SJSA1 (cell line): ENCODE measurements around the genes CD96 and TMPRSS7.

DNA sequence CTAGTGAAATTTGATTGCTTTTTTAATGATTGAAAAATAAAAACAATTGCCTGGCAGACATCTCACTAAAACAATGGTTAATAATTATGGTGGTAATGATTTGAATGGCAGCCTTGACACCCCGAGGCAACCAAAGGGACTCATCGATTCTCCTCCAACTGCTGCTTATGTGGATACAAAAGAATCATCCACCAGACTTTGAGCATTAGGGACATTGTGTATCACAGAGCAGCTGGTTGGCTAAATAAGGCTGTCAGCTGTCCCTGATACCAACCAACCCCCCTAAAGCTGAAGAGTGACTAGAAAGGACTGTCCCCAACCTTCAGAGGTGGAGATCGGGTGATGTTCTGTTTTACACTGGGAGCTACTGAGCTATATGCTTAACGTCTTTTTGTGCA lies 1.7 kb upstream of the CD47 start:
- RAMPAGE, long total RNA, result no peak

DNA sequence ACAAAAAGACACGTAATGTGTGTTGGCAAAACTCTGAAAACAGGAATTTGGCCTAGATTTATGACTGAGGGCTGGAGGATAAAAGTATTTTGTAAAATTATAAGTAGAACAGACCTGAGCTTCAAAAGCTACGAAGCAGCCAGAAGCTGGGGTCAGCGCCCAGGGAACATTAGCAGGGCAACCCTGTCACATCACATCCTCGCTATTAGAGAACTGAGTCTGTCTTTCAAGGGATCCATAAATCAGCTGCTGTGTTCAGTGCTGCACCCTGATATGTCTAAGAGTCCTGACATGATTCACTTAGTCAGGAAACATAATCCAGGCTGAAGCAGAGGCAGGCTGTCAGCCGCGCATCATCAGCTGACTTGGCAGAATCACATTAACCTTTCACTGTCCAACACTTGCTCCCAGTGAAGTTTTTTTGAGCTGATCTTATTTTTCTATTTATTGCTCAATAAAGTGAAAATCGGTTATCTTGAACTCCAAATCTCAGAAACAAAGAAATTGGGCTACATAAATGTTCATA lies 23.5 kb downstream of the MYH15 start:
- RAMPAGE, long total RNA, result no peak

DNA sequence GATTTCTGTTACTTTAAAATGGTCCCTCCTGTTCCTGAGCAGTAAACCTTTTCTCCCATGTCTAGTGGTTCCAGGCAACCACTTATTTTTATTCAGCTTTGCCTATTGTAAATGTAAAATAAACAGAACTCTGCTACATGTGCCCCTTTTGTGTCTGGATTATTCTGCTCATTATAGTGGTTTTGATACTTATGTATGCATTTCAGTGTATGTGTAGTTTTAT lies 641.4 kb upstream of the DPPA4 start:
- RAMPAGE, long total RNA, result no peak

GRCh38 chr3:110527277-110527870 lies 544.2 kb upstream of the NECTIN3 start:
- RAMPAGE, long total RNA, result no peak

DNA sequence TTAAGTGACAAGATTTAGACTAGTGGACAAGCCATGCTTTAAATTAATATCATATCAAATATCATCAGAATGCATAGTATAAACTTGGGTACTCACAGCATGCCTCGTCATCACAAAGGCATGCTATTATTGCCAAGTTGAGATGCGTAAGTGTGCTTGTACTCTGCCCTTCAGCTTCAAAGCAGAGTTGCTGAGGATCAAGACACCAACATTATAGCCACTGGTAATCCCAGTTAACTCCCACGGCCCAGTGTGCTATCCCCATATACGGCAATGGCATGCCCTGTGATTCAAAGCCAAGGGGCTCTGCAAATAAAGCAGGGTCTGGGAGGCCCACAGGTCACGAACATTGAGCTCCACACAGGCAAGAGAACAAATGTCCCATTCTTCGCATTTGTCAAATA lies 298.2 kb upstream of the NECTIN3 start:
- RAMPAGE, long total RNA, result no peak

GRCh38 chr3:111074033-111075038 lies 2.7 kb downstream of the NECTIN3 start:
- RAMPAGE, long total RNA, result no peak

GRCh38 chr3:111541819-111542380 lies at the start of gene CD96:
TSS of gene CD96 (plus strand) at chr3:111542197.
- RAMPAGE, long total RNA, result no peak

- RAMPAGE, long total RNA, result no peak
These were observed 19.9 kb downstream of the CD96 start for GRCh38 chr3:111561795-111562310.

DNA sequence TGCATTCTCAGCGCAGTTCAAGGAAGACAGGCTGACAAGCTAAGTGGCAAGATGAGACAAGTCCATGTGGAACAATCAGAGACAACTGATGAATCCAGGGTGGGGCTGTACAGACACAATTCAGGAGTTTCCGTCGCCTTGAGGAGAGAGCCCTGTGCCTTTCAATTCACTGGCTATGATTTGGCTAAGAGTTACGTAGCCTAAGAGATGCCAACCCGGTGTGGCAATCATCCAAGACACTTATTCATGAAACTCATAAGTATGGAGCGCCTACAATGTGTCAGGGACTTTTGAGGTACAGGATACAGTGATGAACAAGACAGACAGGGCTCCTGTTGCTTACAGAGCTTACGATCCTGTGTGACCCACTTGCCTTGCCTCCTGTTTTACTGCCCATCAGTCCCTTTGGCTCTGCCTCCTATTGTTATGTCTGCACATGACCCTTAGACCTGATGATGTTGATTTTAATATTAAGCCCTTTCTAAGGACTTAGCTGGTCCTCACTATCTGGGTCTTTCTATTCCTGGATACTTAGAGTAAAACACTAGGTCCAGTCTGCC lies 15.6 kb upstream of the ZBED2 start:
- RAMPAGE, long total RNA, result no peak

DNA sequence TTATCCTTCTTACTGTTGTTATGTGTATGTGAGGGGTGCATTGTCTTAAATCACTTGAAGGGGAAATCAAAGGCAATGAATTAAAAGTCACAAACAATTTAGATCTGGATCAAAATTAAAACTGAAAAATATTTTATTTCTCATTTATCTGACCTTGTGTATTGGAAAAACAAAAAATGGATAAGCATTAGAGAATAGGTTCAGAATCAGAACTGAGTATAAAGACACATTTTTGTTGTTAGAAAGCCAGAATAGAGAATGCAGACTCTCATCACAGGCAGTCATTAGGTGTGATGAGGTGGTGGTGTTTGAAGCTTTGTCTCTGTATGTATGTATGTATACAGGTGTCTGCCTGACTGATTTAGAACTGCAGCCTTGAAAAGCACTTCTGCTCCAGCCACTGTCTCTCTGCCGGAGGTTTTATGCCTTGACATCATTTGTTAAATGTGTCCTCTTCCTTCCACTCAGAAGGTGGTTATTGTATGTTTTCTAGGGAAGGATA lies 1.3 kb downstream of the PLCXD2 start:
- RAMPAGE, long total RNA, result no peak

GRCh38 chr3:111769144-111769564 lies 89.9 kb upstream of the PHLDB2 start:
- RAMPAGE, long total RNA, result no peak

- RAMPAGE, long total RNA, result no peak
These were observed 45.8 kb downstream of the PHLDB2 start for GRCh38 chr3:111904695-111905383.

GRCh38 chr3:111939284-111939745 lies 39.5 kb upstream of the ABHD10 start:
- RAMPAGE, long total RNA, result no peak

- RAMPAGE, long total RNA, result no peak
These were observed at the start of gene TMPRSS7 for GRCh38 chr3:112034292-112034920. TSS of gene TMPRSS7 (plus strand) at chr3:112034736.

DNA sequence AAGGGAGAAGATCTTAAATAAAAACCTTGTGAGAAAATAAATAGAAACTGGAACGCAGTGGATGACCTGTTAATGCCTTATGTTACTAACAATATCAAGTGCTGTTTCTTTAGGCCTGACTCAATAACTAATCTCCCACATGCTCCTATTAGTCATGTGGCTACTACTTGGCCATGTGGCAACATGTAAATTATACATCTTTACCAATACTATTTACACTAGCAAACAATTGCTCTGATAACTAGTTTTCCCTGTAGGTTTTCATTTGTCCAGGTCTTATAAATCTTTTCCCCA lies 11.6 kb upstream of the C3orf52 start:
- RAMPAGE, long total RNA, result no peak

DNA sequence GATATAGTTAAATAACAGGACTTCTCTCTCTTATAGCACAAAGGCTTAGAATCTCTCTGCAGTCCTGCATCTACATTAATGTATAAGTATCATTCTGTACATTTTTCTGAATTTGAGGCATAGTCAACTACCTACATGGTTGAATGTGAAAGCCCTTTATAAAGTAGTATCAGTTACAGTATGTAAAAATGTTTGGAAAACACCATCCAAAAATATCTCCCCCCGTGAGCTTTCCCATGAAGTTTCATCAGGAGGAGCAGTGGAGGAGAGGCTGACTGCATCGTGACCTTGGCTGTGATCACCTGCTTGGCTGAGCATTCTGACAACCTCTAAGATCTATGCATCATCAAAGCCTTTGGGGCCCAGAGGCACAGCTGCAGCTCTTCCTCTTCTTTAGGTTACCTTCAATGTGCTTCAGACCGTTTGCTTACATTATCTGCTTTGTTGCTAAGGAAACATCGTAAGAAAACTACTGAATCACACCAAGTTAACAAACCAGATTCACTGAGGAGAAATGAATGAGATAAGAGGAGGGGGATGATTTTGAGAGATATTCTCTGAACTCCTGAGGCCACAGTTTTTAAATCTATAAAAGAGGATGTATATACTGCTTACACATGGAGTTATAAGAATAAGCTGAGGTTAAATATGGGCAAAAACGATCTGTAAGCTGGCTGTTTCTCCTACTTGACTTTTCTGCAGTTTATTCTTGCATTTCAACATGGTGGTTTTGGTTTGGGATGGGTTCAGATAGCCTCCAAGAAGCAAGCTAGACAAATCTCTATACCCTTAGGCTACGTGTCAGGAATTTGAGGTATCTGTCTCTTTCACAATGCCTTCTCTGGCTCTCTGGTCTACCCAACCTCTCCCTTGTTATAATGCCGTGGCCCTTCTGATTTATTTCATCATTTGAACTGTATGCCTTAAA lies 4.1 kb downstream of the GCSAM start:
- RAMPAGE, long total RNA, result no peak

DNA sequence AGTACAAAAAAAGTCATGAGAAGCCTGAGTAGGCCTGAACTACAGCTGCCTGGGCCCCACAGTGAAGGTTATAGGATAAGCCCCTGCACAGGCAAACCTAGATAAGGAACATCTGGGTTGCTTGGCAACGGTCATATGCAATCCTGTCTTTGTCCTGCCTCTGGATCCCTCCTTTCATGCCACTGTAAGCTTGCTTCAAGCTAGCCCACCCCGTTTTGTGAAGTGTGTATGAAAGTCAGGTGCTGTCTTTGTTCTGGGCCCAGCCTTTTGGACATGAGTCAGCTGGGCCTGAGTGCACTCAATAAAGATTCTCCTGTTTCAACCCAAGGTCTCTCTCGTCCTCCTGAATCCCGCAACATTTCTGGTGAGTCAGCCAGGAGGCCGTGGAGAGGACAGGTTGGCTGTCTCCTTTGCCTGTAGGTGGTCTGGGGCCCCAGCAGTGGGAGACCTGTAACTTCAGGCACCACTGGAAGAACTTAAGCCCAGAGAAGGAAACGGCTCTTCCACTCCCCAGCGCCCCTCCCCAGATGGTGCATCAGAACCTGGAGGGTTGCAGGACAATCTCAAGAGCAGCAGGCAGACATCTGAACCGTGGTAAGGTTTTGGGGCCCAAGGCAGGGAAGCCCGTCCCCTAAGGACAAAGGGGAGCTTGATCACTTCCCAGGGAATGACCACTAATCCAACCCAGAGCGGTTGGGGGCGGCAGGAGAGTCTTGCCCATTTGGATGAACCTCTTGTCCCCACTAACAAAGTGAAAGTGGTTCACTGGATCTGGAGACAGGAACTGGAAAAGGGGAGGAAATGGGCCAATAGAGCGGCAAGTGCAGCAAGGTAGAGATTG lies 8.3 kb upstream of the SLC9C1 start:
- RAMPAGE, long total RNA, result no peak

DNA sequence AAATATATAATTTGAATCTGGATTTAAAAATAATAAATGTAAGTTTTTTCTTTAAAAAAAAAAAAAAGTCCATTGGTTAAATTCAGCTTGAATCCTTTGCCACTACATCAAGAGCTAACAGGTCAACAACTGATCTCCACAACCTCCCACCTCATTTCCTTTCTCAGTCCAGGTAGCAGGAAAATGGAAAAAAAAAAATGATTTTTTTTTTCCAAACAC lies 322 bp upstream of the CD200 start:
- RAMPAGE, long total RNA, result no peak

- RAMPAGE, long total RNA, result no peak
These were observed 1.1 kb downstream of the CD200 start for GRCh38 chr3:112333937-112334476.

DNA sequence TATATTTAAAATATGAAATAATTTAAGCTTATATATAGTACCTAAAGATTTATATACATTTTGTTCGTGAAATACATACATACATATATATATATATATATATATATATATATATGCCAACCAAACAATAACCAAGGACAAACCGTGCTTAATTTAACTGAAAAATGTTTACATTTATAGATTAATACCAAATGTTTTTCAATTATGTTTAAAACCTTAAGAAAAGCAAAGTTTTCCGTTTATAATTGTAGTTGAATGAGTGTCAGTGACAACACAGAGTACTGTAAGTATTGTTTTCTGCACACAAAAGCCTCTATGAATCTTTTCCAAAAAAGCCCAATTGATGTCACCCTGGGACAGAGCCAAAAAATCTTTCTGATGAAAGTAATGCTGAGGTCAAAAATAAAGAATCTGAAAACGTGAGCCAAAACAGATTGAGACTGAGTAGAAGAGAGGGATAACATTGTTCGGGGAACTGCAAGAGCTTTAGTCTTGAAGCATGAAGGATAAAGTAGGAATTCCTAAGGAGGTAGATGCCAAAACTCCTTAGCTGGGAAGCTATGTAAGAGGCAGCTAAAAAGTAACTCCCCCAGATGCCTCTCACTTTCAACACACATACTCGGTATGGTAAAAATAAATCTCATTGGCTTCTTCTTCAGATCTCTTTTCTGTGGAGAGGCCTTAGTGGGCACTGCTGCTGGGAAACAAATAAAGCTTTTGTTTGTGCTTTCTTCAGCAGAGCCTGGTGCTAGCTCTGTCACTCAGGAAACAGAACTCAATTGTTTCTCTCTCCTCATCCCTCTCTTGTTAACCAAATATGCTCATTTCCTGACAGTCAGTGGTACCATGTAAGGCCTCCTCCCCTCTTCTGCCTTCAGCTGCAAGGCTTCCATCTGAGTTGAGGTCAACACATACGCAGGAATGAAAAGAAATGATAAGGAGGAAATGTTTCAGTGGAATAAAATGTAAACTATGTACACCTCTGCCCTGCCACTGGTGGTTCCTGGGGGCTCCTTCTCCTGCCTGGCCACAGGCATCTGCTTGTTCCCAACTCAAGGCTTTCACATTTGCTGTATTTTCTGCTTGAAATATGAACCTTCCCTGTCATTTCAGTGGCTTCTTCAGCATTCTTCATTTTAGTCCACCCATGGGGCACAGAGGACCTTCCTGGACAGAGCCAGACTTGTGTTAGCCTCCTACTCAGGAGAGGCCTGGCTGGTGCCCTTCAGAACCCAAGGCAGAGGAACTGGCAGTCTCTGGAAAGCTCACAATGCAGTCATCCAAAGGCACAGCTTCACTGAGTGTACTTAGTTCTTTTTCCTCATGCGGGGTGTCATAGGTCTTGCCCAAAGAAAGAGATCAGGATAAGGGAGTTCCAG lies 58.1 kb downstream of the CD200 start:
- RAMPAGE, long total RNA, result no peak